ENCODE measurements around the gene VAMP8.

- PRO-cap: no peak
Observed at GRCh38 chr2:74848992-74850256, 15.5 kb downstream of the HK2 start.

DNA sequence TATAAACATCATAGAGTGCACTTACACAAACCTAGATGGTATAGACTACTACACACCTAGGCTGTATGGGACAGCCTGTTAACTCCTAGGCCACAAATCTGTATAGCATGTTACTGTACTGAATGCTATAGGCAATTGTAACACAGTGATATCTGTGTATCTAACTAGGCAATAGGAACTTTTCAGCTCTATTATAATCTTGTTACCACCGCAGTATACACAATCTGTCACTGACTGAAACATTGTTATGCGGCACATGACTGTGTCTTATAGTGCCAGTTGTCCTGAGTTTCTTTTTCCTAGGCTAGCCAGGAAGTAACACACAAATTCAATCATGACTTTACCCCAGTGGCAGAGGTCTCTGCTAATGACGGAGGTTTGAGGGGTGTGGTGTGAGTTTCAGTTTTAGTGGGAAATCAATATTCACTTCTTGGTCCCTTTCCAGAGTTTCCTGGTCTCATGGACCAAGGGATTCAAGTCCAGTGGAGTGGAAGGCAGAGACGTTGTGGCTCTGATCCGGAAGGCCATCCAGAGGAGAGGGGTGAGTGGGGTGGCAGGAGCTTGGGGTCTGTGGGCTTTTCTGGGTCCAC, 39.0 kb downstream of the HK2 start:
- PRO-cap: no peak

DNA sequence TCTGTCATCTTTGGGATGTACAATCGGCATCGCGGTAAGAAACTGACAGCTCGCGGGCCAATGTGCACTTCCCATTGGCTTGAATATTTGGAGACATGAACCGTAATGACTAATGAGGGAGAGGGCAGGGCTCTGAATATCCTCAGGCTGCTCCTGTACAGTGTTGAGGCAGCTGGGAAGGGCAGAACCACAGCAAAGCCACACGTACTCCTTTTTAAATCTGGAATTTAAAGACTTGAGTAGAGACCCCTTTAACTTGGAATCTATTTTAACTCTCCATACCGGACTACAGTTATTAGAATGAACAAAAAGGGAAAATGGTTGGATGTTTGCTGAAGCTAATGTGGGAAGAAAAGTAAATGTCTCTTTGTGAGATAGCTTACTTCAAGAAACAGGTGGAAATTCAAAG, 90.2 kb downstream of the TACR1 start:
- PRO-cap: no peak

DNA sequence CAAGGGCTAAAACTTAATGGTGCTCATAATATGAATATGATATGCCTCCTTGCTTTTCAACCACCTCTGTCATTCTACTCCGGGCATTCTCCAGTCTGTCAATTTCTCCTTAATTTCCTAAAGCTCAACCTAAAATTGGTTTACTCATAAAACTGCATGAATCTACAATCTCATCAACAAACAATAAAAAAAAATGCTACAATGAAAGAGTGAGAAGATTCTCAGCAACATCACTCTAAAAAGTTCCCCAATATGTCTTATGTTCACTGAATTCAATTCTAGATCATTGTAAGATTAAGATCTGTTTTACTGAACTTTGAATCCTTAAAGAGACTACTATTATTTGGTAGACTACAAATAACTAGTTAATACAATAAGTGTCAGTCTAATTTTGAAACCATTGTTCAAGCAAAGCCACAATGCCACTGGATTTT, 31.4 kb downstream of the GCFC2 start:
- PRO-cap: no peak

DNA sequence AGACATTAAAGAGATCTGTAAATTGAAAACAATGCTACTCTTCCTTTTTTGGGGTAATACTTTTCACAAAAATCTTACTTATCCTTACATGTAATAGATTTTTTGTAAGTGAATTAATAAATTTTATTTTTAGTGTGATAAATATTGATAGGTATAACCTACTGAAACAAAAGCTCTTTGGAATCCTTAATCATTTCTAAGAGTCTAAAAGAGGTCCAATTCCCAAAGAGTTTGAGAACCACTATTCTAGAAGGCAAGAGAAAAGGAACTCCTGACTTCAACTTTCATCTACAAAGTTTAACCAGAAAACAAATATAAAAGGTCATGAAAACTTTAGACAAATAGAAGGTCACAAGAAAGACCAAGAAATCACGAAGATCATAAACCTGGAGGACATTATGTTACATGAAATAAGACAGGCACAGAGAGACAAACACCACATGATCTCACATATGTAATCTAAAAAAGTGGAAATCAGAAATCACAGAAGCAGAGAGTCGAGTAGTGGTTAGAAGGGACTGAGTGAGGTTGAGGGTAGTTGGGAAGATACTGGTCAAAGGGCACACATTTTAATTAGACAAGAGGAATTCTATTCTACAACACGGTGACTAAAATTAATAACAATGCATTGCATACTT, 1.6 kb downstream of the GCFC2 start:
- PRO-cap: no peak

DNA sequence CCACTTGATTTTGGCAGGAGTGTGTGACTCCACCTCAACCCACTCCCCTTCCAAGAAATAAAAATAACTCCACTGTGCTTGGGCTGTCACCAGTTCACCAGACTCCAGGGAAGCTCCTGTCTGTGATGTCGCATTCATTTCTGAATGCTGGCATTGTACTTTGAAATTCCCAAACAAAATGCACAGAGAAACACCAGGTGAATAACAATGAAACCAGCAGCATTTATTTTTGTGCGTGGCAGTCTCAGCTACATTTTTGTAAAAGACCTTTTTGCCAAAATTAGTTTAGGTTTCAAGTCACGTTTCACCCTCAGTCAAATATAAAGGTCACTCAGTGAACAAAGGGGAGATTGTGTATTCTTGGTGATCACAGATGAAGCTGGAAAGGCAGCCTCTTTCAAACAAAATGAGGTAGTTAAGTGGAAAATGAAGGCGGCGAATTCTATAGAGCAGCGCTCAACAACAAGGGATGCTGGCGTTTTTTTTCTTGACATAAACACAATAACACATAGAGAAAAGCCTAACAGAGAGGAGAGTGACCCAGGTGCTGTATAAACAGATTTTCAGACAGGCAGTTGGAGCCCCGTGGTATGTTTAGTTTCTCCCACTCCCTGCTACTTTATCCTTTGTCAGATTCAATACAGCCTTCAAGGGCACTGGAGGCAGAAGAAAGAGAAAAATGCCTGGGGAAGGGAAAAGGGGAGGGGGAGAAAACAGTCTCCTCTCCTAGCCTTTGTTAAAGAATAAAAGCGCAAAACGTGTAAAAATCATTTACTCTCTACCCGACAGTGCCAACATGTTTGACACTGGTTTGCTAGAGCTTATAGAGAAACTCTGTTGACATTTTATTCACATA, 210.4 kb upstream of the GCFC2 start:
- PRO-cap: no peak

- PRO-cap: no peak
Observed at GRCh38 chr2:76748059-76748570, 774.1 kb downstream of the LRRTM4 start.

- PRO-cap: no peak
Observed at GRCh38 chr2:80520295-80520693, 215.7 kb upstream of the LRRTM1 start.

- PRO-cap: no peak
Observed at GRCh38 chr2:81015765-81016158, 711.2 kb upstream of the LRRTM1 start.

- PRO-cap: no peak
Observed at GRCh38 chr2:82780108-82780477, 1679.0 kb downstream of the SUCLG1 start.

DNA sequence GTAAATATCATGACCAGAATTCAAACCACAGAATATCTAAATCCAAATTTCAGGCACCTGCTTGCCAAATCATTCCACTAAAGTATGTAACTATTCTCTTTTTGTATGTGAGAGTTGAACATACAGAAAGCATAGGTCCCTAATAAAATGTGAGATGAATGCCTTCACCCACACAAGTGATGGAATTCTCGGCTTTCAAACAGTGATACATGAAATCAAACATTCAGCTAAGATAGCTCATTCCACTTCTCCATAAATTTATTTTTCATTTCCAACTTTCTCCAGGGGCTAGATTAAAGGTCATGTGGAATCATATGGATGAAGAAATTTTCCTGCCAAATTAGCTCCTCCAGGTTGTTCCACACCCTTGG, 721.6 kb downstream of the SUCLG1 start:
- PRO-cap: no peak

GRCh38 chr2:83993243-83993788, 465.8 kb downstream of the SUCLG1 start:
- PRO-cap: unidirectional peak, minus-strand start at chr2:83993499

DNA sequence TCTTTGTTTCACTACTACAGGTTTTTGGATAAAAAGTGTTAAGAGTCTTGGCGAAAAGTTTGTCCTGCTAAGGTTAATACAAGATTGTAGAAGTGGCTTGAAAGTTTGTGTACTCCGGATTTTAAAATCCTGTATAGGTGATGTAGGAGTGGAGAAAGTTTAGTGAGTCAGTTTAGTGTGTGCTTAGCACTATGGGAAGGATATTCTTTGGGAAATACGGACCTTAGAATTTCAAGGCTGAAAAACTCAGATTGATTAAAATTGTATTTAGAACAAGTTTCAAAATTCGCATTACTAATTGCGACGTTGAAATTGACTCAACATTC, 1.5 kb downstream of the KCMF1 start:
- PRO-cap: no peak

GRCh38 chr2:85139295-85140351, 6.4 kb downstream of the TCF7L1 start:
- PRO-cap: no peak

DNA sequence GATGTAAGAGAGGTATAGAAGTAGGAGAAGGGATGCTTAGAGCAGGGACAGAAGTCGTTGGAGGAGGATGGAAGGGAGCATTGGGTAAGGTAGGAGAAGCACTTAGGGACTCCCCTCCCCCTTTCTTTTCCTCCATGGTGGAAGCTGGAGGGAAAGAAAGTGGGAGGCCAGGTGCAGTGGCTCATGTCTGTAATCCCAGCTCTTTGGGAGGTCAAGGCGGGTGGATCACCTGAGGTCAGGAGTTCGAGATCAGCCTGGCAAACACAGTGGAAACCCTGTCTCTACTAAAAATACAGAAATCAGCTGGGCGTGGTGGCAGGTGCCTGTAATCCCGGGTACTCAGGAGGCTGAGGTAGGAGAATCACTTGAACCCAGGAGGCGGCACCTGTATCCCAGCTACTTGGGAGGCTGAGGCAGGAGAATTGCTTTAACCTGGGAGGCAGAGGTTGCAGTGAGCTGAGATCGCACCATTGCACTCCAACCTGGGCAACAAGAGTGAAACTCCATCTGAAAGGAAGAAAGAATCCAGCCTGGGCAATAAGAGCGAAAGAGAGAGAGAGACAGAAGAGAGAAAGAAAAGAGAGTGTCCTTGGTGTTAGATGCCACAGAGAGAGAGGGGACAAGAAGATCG, 7.3 kb downstream of the TCF7L1 start:
- PRO-cap: no peak

DNA sequence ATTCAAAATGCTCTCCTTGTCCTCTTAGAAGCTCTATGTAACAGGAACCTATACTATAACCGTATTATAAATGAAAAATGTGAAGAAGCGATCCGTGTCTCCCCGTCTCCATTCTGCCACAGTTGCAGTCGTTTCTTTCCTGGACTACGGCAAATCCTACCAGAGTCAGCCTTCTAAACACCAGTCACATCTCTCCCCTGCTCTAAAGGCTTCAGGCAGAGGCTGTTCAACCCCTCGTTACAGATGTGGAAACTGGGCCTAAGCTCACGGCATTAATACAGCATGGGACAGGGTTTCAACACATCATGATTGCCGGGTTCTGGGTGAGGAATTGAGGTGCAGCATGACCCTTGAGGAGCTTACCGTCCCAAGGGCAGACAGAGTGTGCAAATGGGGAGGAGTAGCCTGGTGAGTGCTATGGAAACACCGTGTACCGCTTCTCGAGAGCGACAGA, 51.3 kb downstream of the TGOLN2 start:
- PRO-cap: no peak

DNA sequence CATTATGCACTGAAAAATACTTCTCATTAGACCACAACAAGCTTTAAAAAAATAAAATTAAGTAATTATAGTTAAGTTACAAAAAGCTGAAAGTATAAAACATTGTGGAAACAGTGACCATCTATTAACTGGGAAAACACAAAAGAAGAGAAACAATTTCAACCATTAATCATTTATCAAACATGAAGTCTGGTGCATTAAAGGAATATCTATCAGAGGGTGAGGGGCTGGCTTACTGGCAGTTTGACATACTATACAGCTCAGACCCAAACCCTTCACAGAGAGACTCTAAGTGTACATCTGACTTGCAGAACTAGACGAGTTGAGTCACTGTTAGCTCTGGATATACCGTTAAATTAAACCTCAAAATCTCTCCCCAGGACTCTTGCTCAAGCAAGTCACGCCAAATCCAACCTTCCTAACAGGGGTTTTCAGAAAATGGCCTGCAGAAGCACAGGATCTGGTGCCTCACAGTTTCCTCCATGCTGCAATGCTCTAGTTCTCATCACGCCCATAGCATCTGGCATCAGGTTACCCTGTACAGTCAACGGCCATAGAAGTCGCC, 9.6 kb downstream of the TGOLN2 start:
- PRO-cap: no peak

- PRO-cap: no peak
Observed at GRCh38 chr2:85340116-85340960, 12.5 kb upstream of the TGOLN2 start.

GRCh38 chr2:85539450-85540211, 663 bp downstream of the MAT2A start:
- PRO-cap: no peak

GRCh38 chr2:85577124-85577719, at the start of gene VAMP8:
Gene VAMP8, plus strand, starts transcription at chr2:85577586.
- PRO-cap: bidirectional peak, plus-strand start at chr2:85577574, minus-strand start at chr2:85577468